Metastatic Breast Carcinoma in the Ovary (tissue), 3 donors: ENCODE measurements around a stretch of chr14.

GRCh38 chr14:99971142-99972163, 93.8 kb upstream of the EVL start:
- PRO-cap, 3 experiments: peak in 3 of 3 experiments; most common plus-strand start chr14:99971812 (in 3); most common minus-strand start chr14:99971314 (in 2)

- PRO-cap, 3 experiments: no peak in any of the 3 experiments
These were observed 90.3 kb upstream of the EVL start for GRCh38 chr14:99974796-99975361.

DNA sequence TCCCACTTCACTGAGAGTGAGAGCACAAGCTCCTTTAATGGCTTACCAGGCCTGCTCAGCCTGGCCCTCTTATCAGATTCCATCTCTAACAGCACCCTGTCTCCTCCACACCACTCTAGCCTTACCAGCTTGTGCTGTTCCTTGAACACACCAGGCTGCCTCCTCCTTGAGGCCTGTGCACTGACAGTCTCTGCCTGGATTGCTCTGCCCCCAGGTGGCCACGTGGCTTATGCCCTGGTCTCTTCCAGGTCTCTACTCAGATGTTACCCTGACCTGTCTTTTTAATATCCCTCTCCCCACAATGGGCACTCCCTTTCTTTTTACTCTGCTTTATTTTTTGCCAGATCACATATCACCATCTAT, 40.0 kb upstream of the EVL start:
- PRO-cap, 3 experiments: peak in 1 of 3 experiments; most common plus-strand start position 186 of the sequence (in 1); most common minus-strand start position 157 of the sequence (in 1)

DNA sequence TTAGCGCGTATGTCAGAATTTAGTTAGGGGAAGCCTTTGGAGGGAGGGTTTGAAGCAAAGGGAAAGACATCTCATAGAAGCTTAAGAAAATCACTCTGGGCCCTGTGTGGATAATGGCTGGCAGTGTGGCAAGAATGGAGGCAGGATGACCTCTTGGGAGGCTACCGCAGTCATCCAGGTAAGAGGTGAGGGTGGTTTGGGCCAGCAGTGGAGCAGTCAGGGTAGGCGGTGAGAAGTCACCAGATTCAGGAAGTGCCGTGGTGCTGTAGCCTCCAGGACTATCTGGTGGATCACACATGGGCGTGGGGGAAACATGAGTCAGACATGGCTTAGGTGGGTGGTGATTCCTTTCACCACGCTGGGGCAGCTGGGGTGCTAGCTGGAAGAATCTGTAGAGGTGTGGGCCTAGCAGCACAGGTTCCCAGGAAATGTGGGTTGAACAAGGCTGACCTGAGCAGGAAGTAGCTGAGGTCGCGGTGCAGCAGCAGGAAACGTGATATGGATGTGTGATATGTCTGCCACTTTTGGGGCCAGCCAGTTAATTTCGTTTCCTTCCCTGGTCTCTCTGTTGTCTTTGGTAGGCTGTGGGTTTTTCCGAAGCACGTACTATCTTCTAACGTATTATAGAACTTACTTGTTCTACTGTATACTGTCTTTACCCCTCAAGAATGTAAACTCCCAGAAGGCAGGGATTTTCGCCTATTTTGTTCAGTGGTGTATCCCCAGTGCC, 3.3 kb downstream of the EVL start:
- PRO-cap, 3 experiments: peak in 2 of 3 experiments; most common plus-strand start position 186 of the sequence (in 1); most common minus-strand start position 229 of the sequence (in 2)

- PRO-cap, 3 experiments: no peak in any of the 3 experiments
These were observed 14.0 kb downstream of the EVL start for GRCh38 chr14:100079052-100079785.

DNA sequence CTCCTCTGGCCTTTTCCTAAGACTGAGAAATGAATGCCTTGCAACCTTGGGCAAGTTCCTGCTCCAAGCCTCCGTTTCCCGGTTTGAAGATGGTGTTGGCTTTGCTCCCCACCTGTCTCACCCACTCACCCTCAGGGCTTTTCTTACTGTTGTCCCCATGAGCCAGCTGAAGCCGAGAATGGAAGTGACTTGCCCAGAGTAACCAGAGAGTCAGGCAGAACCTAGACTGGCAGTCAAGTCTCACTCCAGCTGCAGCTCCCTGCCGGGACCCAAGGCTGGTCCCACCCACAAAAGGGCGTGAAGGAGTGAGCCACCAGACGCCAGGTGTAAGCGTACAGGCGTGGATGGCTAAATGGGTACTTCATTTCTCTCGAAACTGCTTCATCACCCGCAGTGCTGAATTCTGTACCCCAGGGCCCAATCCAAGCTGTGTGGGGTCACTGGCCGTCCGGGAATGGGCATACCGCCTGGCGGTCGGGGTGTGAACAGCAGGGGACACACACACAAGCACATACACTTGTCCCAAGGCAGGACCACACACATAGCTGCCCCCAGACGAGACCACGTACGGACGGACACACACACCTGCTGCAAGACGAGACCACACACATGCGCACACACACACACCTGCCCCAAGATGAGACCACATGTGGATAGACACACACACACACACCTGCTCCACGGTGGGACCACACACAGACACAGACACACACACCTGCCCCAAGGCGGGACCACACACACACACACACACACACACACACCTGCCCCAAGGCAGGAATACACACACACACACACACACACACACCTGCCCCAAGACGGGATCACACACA, 34.8 kb downstream of the DEGS2 start:
- PRO-cap, 3 experiments: no peak in any of the 3 experiments

GRCh38 chr14:100187414-100187991, 28.1 kb upstream of the DEGS2 start:
- PRO-cap, 3 experiments: no peak in any of the 3 experiments

GRCh38 chr14:100191948-100192608, 32.6 kb upstream of the DEGS2 start:
- PRO-cap, 3 experiments: no peak in any of the 3 experiments

- PRO-cap, 3 experiments: peak in 3 of 3 experiments; most common plus-strand start chr14:100193163 (in 1); most common minus-strand start chr14:100192882 (in 1)
These were observed 33.4 kb upstream of the DEGS2 start for GRCh38 chr14:100192609-100193455.

DNA sequence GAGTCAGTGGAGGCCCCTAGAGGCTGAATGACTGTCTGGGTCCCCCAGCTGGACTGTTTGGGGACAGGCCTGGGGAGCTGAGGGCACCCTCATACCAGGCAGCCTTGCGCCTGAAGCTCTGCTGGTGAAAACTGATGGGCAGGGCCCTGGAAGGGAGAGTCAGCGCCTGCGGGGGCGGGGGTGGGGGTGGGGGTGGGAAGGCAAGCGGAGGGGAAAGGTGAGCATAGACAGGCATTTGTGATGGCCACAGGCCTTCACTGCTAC, 34.3 kb upstream of the DEGS2 start:
- PRO-cap, 3 experiments: no peak in any of the 3 experiments

DNA sequence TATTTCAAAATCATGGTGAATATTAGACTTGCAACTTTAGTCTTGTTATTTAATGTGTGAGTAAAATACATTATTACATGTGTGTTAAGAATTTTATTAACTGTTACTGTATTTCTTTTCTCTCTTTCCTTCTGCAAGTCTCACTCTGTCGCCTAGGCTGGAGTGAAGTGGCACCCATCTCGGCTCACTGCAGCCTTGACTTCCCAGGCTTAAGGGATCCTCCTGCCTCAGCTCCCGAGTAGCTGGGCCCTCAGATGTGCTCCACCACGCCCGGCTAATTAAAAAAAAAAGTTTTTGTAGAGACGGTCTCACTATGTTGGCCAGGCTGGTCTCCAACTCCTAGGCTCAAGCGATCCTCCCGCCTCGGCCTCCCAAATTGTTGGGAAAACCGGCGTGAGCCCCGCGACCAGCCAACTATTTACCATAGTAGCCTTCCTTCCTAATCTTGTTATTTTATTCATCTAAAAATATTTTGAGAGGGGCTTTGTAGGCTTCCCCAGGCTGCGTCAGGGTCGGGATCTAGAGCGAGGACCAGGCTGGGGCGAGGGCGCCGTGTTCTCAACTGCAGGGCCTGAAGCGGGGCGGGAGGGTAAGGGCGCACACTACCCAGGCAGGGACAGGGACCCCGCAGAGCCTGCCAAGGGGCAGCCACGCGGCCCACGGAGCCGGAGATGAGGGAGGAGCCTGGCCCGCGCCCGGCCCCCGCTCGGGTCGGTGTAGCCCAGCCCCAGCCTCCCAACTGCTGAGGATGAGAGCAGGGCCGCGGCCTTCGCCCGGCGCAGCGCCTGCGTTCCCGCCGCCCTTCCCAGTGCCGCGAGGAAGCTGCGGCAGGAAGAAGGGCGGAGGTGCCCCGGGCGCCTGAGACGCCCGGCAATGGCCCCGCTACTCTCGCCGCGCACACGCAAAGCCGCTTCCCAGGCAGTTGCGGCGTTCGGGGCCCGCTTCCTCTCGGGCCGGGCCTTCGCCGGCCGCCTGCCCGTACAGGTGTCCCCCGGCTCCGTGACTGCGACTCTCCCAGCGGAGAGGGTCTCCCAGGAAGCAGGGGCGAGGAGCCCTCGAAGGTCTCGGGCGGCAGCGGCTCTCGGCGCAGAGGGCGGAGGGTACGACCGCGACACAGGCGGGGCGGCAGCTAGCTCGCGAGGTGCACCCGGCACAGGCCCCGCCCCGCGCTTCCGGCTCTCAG, 25.1 kb upstream of the YY1 start:
- PRO-cap, 3 experiments: peak in 3 of 3 experiments; most common plus-strand start position 745 of the sequence (in 3); most common minus-strand start position 810 of the sequence (in 3)

DNA sequence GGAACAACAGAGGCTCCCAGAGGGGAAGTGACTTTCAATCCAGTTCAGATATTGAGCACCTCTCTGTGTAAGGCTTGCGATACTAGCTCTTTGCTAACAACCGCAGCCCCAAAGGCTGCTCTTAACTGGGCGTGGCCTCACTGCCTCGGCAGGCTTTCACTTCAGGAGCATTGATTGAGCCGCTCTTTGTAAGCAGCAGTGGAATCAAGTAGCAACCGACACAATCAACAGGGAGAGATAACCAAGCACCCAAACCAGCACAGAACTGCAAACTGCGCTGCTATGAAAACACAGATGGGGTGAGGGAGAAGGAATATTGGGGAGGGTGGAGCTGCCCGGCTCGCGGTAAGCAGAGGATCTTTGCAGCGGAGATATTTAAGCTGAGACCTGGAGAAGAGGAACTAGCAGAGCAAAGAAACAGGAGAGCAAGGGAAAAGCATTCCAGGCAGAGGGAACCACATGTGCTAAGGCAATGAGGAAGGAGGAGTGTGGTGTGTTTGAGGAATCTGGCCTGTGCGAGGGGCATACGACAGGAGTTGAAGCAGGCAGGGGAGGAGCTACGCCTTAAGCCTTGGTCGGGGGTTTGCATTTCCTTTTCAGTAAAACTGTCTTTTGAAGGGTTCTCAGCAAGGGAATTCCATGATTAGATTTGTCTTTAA, 17.3 kb upstream of the YY1 start:
- PRO-cap, 3 experiments: peak in 1 of 3 experiments; most common plus-strand start position 189 of the sequence (in 1); most common minus-strand start position 117 of the sequence (in 1)

DNA sequence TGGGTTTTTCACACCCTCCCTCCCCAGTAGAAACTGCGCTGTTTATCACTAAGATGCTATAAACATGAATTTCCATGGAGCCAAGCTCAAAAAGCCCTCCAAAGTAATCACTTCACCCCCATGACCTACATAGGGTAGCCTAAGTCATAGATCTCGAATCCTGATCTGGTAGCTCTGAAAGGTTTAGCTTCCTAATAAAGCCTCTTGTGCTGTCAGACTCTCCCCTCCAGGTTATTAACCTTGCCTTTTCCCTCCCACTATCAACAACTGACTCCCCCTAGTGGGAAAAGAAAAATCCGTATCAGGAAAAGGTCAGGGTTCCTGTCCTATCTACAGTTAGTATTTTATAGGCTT, 7.8 kb downstream of the YY1 start:
- PRO-cap, 3 experiments: no peak in any of the 3 experiments

DNA sequence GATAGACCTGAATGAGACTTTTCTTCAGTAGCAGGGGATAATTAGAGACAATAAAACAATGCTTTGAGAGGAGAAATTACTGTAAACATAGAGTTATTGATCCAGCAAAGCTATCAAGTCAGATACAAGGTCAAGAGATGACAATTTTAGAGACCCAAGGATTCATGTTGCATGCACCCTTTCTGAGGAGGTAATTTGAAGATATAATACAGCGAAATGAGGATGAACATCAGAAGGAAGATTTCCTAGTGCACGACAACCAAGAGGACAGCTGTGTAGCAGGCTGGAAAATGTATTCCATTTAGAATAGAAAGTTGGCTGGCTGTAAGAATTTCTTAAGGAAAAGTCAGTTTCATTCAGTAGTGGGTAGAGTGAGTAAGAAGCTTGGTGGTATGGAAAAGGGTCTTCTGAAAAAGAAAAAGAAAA, 27.8 kb downstream of the YY1 start:
- PRO-cap, 3 experiments: no peak in any of the 3 experiments

DNA sequence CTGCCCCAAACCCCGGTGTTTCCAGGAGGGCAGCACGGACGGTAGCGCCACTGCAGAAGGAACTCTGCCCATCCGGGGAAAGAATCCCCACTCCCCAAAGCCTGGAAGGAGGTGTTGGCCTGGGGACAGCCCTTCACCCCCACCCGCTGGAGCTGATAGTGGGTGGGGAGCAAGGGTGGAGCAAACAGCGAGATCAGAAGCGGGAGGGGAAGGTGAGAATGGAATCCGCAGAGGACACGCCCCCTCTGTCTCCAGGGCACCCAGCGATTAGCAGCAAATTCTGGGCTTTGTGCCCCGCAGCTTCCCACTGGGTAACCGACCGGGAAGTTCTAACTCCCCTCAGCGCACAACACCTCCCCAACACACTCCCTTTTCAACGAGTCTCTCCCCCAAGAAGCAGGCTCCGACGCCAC, 1.4 kb downstream of the SLC25A29 start:
- PRO-cap, 3 experiments: peak in 3 of 3 experiments; most common plus-strand start position 287 of the sequence (in 3); most common minus-strand start position 63 of the sequence (in 1)

DNA sequence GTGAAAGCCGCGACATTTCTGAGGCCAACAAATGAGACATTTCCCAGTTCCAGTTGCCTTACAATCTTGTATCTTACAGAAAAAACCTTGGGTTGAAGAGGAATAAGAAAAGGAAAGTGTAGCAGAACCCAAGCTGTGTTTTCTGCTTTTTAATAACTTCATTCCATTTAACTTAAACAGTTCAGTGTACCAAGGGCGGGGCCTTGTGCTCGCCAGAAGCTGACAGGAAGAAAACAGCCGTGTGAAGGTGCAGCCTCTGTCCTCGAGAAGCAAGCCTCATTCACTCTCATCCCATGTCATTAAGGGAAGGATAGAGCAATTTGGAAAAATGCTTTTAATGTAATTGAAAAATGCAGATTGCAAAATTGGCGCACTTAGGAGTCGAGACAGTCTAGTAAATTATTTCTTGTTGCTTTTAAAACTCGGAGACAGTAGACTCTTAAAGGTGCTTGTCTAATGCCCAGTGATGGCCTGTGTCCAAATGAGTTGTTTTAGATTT, 12.4 kb downstream of the WDR25 start:
- PRO-cap, 3 experiments: no peak in any of the 3 experiments

GRCh38 chr14:100417319-100418133, 41.2 kb downstream of the WDR25 start:
- PRO-cap, 3 experiments: no peak in any of the 3 experiments

DNA sequence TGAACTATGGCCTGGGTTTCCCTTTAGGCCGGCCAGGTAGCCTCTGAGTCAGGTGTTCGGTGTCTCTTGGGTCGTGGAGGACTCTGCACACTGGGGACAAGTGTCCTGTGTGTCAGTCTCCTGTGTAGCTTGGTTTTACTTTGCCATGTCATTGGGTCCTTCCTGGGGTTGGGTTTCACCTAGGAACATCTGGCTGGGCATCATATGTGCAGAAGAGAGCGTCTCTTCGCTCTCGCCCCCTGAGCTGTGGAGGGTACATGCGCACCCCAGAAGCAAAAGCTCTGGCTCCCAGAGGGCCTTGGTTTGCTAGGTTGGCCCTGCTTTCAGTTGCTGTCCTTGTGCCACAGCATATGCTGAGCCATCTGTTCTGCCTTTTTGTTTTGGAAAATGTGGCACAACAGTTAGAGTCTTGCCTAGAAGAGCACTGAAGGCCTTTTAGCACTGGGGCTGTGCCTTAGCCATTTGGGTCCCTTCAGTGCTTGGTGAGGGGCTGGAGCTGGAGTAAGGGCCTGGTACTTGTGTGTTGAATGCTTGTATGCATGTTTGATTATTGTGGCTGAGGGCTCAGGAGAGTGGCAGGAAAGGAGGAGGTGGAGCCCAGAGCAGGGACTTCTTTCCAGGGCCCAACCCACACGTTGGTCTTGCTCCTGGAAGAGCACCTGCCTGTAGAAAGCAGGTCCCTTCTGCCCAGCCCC, 60.4 kb downstream of the WDR25 start:
- PRO-cap, 3 experiments: no peak in any of the 3 experiments

GRCh38 chr14:100482325-100482687, 104.9 kb downstream of the BEGAIN start:
- PRO-cap, 3 experiments: no peak in any of the 3 experiments

DNA sequence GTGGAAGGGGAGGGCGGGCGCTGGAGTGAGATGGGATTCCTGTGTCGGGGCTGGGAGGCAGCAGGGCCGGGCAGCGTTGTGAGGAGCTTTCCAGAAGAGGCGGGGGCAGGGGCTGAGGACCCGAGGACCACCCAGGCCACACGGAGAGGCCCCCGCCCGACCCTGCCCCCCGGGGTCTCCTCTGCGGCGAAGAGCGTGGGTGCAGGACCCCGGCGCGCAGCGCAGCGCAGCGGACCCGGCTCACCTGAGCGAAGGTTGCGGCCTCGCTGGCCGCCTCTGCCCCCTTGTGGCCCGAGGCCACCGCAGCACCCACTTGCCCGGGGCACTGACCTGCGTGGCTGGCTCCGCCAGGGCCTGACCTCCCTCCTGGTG, 67.5 kb upstream of the BEGAIN start:
- PRO-cap, 3 experiments: no peak in any of the 3 experiments